ENCODE measurements around a stretch of chr2.

DNA sequence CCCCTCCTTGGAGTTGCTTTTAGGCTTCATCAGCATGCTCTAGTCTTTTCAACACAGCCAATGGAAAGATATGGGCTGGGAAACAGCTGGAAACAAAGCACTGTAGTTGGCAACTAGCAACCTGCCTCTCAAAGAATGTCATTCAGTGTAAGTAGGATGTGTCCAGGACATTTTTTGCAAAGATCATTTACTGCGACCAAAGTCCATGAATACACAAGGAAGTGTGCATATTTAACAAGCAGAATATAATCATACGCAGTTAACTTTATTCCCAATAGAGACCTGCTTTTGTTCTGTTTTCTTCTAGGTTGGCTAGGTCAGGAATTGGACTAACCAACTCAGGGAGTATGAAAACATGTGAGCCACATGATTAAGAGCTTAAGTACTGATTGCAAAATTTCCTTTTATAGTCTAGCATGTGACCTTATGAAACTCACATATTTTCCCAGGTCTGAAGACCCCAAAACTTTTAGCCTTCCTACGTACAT lies 57.8 kb downstream of the SLC40A1 start:
- PRO-cap: no peak

DNA sequence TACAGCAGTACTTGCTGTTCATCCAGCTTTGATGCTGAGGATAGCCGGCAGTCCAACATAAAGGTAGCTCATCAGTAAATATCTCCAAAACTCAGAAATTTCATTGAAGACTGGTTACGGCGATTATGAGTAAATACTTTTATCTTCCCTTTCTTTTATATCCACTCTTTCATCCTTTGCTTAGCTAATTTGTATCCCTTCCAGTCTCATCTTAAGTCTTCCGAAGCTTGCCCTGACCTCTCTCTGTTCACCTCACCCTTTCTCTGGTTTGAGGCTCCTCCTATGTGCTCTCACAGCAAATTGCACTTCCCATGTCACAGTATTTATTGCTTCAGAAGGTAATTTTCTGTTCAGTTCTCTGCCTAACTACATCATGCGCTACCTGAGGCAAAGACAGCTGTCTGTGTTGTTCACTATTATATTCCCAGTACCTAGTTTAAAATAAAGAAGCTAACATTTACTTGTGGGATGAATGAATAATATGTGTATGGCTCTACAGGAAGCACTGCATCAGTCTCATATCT lies 32.1 kb upstream of the ASDURF start:
- PRO-cap: no peak

DNA sequence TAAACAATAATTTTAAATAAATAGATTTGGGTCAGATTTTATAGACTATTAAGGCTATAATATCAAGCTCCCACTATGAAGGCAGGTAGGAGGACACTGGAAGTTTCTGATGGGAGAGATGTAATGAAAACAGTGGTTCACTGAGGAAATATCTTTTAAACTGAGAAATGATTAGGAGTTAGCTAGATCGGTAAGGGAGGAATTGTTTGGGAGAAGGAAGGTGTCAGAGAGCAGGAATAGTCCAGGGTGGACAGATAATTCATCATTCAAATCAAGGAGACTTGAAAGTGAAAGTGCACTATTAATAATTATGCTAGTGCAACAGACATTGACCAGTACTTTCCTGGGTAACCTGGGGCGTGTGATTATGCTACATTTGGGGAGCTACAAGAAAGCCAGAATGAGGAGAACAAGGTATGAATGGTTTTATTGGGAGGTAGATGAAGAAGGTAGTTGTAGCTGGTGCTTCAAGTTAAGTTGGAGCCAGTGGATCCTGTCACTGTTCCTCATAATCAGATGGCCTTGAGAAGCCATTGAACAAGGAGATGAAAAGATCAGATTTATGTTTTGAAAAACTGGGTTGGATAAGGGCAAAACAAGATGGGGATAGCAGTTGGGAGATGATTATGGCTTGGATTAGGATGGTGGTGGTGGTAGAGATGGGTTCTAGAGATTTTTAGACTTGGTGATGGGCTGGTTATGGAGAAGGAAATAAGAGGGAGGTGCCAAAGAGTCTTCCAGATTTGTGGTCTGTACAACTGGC lies 28.4 kb downstream of the ANKAR start:
- PRO-cap: no peak

GRCh38 chr2:190181880-190182616 lies 1.4 kb downstream of the C2orf88 start:
- PRO-cap: no peak

GRCh38 chr2:190279410-190280144 lies 40.0 kb downstream of the HIBCH start:
- PRO-cap: no peak

GRCh38 chr2:190334291-190334864 lies 9.0 kb upstream of the INPP1 start:
- PRO-cap: no peak

- PRO-cap: no peak
These were observed 1.3 kb downstream of the MFSD6 start for GRCh38 chr2:190409309-190410058.

- PRO-cap: no peak
These were observed 56.5 kb downstream of the NEMP2 start for GRCh38 chr2:190477771-190478618.

DNA sequence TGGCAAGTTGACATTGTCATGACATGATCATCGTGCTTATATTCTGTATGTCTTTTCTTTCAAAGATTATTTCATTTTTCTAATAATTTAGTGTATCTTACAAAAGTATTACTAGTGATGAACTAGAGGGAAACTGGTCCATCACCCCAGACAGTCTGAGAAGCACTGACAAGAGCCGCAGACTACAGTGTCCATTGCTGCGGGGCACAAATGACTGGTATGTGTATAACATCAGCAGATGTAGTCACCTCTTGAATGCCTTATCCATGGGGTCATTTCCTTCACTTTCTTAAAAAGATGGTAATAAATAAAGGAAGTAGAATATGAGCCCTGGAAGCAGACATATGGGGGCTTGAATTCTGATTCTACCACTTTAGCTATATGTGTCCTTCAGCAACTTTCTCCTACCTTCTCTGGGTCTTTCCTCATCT lies 29.6 kb downstream of the NEMP2 start:
- PRO-cap: no peak

GRCh38 chr2:190655453-190656124 lies 6.7 kb downstream of the NAB1 start:
- PRO-cap: no peak

DNA sequence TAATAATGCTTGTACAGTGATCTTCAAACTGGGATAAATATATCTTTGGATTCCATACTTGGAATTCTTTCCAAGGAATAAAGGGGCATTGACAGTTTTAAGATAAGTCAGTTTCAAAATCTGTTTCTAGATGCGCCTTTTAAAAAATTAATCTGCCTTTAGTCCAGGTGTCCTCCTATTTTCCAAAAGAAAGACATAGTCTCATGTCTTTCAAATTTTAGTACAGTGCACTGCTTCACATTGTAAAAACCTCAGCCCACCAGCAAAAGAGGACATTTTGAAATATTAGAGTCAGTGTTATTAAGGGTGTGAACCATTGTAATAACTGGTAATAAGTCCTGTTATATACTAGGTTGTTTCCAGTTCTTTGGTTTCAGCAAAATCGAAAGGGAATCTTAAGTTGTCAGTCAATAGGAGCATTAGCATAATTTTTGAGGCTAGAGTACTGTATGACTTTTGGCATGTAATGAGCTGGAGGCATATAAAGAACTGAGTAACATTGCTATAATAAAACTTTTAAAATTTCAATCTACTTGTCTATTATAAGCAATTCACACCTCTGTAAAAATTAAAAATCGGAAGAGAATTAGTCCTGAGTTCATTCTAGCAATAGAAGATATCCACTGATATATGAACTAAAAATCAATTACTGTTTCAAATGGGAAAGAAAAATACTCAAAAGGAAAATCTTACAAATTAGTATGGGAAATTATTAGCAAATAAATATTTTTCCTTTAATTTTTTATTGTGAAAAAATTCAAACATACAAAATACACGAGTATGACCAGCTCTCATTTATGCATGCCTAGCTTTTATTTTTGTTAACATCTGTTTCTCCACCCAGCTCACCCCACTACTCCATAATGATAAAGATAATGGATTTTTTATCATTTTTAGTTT lies 35.1 kb downstream of the GLS start:
- PRO-cap: no peak

DNA sequence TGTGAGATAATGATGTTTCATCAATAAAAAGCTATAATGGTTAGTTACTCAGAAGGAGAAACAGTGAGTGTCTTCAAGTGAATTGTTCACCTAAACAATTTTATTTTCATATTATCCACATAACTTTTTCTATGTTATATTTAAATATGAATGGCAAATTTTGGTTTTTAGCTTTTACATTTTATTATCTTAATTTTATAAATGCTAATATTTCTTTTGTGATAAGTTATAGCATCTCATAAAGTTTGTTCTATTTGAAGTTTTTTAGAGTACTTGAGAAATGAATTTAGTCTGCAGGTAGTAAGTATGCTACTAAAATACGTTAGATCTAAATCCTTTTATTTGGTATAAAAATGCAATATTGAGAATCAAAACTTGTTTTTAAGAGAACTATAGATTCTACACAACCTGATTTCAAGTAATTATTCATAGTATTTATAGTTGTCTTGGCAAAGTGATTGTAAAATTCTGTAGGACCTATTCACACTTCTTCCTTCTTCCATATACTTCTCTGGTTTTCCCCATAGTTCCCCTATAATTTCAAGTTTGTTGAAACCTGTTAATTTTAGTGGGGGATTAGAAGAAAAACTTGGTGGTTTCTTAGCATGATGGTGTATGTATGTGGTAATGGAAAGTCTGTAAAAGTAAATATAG lies 53.1 kb downstream of the GLS start:
- PRO-cap: no peak

GRCh38 chr2:190949755-190950544 lies 64.0 kb downstream of the STAT1 start:
- PRO-cap: no peak

GRCh38 chr2:191020737-191021557 lies 7.0 kb upstream of the STAT1 start:
- PRO-cap: no peak

- PRO-cap: no peak
These were observed 50.6 kb upstream of the STAT1 start for GRCh38 chr2:191064430-191065037.

GRCh38 chr2:191305135-191305906 lies 60.1 kb downstream of the MYO1B start:
- PRO-cap: no peak

DNA sequence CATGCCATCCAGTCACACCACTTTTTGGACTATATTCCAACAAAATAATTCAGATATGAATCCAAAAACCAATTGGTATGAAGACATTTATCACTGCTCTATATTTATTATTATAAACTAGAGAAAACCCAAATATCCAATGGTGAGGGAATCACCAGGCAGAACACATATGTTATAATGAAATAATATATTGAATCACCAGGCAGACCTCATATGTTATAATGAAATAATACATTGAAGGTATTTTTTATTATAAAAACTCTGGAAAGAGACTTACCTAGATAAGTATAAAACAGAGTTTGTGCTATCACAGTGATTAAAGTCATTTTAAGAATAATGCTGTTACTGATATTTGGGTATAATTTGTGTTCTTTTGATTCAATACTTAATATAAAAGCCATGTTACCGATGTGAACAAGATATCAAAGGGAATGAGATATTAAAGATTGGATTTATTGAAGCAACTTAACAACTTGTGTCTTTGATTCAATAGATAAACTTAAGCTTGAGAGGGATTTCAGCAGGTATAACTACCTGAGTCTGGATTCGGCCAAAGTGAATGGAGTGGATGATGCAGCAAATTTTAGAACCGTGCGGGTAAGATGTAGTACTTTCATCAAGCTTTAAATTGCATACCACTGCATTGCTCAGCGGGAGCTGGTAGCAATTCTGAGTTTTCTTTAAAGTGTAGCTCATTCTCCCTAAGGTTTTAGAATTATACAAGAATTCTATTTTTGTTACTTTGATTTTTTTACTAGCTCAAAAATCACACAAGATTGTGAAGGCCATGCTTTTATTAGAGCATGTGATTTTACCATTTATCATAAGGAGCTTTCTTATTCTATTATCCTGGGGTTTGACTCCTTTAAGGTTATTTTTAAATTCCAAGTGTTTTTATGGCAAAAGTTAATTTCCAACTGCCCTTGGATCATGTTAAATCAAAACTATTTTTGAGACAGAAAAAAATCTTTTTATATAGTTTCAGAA lies 116.9 kb downstream of the MYO1B start:
- PRO-cap: no peak

- PRO-cap: bidirectional peak, plus-strand start at chr2:191677460, minus-strand start at chr2:191677467
These were observed 691 bp upstream of the NABP1 start for GRCh38 chr2:191677113-191677777.

DNA sequence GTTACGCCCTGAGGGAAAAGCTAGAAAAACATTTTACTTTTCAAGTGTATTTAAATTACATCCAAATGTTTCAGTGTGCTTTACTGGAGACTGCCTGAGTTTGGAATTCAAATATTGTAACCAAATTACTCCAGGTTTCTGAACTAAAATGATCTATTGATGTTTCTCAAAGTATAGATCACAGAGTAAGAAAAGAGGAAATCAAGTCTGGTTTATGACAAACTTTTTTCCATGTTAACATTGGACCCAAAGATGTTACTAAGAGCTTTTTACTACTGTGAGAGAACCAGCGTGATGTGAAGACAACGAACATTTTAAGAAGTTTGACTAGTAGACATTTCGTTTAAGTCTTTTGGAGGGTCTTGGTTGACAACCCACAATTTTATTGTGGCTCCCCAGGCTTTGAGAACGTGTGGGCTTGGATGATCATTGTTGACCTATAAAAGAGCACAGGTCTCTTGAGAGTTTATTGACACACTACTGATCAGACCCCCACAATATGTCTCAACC lies 11.7 kb downstream of the NABP1 start:
- PRO-cap: no peak

DNA sequence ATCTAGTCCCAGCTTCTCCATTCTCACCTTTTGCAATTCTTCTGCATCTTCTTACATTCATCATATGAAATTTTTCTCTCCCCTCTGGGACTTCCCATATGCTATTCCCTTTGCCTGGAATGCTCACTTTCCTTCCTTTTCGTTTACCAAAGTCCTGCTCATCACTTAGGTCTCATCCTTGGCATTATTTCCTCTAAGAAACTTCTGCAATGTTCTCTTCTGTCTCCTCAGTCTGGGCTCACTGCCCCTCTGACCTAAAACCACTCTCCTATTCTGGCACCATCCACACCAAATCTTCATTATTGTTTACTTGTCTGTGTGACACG lies 118.7 kb upstream of the CAVIN2 start:
- PRO-cap: no peak